Smooth muscle cell (in vitro differentiated cells): ENCODE results near the genes ZDHHC8 and PI4KA.

DNA sequence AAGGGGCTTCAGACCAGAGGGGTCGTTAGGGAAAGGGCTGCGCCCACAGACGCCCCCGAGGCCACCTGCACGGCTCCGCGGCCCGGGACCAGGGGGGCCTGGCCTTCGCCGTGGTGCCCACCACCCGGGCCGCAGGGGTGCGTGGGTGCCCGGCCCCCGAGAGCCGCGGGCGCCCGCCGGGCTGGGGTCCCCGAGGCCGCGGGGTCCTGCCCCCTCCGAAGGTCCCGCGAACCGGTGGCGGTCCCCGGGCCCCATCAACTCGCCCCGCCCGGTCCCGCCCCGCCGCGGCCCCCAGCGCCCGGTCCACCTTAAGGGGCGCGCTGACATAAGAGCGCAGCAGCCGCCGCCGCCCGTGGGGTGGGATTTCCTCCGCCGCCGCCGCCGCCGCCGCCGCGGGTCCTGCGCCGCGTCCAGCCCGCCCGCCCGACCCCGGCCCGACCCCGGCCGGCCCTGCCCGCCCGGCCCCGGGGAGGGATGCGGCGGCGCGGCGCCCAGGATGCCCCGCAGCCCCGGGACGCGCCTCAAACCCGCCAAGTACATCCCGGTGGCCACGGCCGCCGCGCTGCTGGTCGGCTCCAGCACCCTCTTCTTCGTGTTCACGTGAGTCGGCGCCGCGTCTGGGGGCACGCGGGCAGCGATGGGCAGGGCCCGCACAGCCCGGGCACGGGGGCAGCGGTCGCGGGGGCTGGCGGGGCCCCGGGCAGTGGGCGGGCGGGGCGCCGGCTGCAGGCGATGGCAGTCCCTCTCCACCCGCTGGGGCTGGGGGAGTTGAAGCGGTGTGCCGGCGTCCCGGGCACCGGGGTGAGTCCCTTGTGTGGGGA is at the start of gene ZDHHC8:
ZDHHC8 (plus strand) TSS at position 353 of the 821 bp plus-strand sequence.
- RAMPAGE, long total RNA = no peak

GRCh38 chr22:20298651-20299362 is 21.1 kb downstream of the DGCR6L start:
- RAMPAGE, long total RNA = no peak

- RAMPAGE, long total RNA = no peak
Measured at GRCh38 chr22:20301045-20301509, 18.8 kb downstream of the DGCR6L start.

DNA sequence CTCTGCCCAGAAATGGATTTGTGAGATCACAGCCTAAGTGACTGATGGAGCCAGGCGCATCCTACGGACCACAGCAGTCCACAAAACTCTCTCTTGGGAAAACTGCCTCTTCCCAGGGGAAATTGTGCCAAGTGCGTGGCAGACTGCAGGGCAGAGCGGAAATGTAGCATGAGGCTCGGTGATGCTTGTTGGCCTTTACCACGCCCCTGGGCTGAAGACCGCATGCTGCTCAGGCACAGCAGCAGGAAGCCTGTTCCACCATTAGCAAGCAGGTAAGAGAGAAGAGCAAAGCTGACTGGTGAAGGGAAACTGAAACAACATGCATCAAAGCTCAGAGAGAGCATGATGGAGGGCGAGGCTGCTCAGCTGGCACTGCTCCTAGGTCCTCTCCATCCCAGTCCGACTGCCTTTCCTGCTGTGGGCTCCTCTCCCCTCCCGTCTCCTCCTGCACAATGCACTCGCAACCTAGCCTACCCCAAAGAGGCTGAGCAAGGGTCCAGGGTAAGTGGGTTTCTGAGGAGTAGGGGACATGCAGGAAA is 26.6 kb upstream of the SCARF2 start:
- RAMPAGE, long total RNA = no peak

DNA sequence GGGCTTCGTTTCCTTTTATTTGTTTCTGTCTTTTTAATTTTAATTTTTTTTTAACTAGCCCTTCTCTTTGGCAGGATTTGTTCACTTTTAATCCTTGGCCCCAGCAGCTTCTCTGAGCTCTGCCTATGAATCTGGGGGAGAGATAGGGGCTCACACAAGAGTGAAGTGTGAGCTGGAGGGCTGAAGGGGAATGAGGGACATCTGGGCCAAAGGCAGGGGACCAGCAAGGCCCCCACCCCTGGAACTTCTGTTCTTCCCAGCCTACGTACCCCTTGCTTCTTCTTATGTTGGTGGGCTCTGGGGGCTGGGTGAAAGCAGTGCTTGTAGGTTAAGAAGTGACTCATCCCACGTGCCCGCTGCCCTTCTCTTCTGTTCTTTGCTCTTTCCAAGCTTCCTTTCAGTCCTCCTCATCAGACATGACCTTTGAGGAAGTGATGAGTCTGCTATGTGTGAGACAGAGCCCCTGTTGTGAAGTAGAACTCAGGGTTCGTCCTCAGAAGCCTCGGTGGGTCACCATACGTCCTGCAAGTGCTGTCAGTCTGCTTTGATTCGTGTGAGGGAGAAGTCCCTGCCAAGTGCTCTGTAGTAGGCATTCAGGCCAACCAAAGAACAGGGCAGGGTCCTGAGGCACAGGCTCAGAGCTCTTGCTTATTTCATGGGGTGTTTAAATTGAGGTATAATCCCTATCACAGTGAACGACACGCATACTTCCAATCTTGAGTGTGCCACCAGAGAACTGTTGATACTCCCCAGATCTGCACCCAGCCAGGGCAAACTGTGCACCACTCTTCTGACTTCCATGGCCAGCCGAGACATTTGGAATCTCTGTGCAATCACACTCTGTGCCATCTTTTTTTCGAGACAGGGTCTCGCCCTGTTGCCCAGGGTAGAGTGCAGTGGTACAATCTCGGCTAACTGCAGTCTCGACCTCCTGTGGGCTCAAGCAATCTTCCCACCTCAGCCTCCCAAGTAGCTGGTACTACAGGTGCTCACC is 12.8 kb downstream of the MED15 start:
- RAMPAGE, long total RNA = no peak

- RAMPAGE, long total RNA = no peak
Measured at GRCh38 chr22:20657019-20657752, 116.7 kb upstream of the SERPIND1 start.

GRCh38 chr22:20701861-20702433 is 72.0 kb upstream of the SERPIND1 start:
- RAMPAGE, long total RNA = no peak

GRCh38 chr22:20787173-20787904 is 13.4 kb downstream of the SERPIND1 start:
- RAMPAGE, long total RNA = no peak

- RAMPAGE, long total RNA = no peak
Measured at GRCh38 chr22:20858195-20858939, at the start of gene PI4KA. TSS of gene PI4KA (minus strand) at chr22:20858811.

GRCh38 chr22:20865384-20866855 is 7.1 kb downstream of the SNAP29 start:
- RAMPAGE, long total RNA = no peak

- RAMPAGE, long total RNA = no peak
Measured at GRCh38 chr22:20957538-20958114, 9.4 kb upstream of the AIFM3 start.

GRCh38 chr22:20995869-20997110 is 5.6 kb downstream of the THAP7 start:
- RAMPAGE, long total RNA = no peak

GRCh38 chr22:21417013-21417294 is 217 bp upstream of the HIC2 start:
- RAMPAGE, long total RNA = no peak

- RAMPAGE, long total RNA = no peak
Measured at GRCh38 chr22:21449665-21450811, 17.1 kb upstream of the TMEM191C start.

DNA sequence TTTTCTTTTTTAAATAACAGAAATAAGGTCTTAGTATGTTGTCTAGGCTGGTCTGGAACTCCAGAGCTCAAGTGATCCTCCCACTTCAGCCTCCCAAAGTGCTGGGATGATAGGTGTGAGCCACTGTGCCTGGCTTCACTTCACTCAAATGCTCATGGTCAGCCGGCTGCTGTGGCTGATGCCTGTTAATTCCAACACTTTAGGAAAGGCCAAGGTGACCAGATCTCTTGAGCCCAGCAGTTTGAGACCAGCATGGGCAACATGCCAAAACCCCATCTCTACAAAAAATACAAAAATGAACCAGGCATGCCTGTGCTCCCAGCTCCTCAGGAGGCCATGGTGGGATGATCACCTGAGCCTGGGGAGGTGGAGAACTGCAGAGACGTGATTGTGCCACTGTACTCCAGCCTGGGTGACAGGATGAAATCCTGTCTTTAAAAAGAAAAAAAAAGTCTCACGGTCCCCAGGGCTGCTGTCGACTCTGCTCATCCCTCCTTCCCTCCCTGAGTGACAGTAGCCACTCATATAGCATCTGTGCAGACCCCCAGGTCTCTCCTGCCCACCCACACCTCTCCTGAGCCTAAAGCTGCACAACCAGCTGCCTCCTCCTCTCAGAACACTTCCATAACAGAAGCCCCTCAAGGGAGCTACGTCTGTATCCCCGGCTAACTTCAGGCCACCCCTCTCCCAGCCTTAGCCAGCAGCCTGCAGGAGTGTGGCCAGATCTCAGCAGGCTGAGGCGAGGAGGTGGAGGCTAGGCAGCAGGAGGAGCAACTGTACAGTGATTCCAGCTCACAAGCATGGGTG is 3.5 kb downstream of the YDJC start:
- RAMPAGE, long total RNA = no peak

- RAMPAGE, long total RNA = no peak
Measured at GRCh38 chr22:21628122-21628945, 1.5 kb downstream of the YDJC start.

DNA sequence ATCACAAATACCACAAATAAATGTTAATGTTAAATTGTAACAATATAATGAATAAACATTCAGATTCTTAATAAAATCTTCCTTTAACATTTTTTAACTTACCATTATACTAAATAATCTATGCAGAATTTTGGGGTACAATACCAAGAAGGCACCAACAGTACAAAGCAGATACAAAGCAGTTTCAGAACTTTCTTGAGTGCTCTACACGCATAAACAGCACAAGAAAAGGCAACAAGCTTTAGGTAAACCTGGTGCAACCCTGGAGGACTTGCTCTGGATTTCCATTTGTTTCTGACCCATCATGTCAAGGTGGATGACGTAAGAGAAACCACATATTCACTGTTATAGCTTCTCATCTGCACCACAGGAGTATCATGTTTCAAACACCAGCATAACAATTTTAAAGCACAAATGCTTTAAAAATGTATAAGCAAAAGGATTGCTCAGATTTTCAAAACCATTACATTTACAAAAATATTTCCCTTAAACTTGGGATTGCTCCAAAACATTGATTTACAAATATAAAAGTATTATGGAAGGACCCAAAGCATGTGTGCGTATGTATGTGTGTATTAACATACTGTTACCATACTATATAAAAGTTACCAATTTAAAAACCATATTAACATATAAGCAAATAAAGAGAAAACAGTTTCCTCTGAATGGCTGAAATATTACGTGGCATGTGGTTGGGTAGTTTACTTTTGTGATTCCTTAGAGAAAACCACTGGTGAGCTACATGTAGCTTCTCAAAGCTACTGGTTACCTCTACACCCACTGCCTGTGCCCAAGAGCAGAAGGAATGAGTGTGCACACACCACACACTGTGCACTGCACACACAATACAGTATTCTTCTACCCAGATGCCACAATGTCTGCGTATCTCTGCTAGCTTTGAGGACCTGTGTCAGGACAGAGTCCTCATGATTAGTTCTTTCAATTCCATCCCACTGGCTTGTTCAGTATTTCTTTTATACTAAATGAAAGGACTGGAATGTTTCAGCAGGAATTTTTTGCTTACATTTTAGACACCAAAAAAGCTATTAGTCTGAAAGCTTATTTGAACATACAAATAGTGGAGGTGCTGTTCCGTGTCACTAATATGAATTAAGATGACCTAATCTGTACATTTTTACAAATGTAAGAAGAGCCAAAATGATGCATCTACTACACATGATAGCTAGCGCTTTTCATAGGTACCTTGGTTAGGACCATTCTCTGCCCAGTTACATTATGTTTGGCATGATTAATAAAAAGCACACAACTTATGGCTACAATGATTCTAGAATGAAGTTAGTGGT is 25.4 kb upstream of the YPEL1 start:
- RAMPAGE, long total RNA = no peak

- RAMPAGE, long total RNA = no peak
Measured at GRCh38 chr22:21762848-21763691, 27.5 kb upstream of the YPEL1 start.

GRCh38 chr22:21798656-21799507 is 63.3 kb upstream of the YPEL1 start:
- RAMPAGE, long total RNA = no peak

- RAMPAGE, long total RNA = no peak
Measured at GRCh38 chr22:21816105-21817025, 51.1 kb downstream of the MAPK1 start.